SK-N-DZ (cell line): ENCODE data around the genes SRRM5, ZNF222, ZNF229 and ZNF180.

RAMPAGE:
- cytosol, long total RNA, result no peak
- nucleus, long total RNA, result no peak
Measured at GRCh38 chr19:43331322-43331793, 22.1 kb upstream of the CD177 start.

GRCh38 chr19:43362052-43362302 lies 8.5 kb downstream of the CD177 start:
RAMPAGE:
- cytosol, long total RNA, result no peak
- nucleus, long total RNA, result no peak

RAMPAGE:
- cytosol, long total RNA, result no peak
- nucleus, long total RNA, result no peak
Measured at GRCh38 chr19:43455545-43455986, 9.8 kb downstream of the LYPD3 start.

DNA sequence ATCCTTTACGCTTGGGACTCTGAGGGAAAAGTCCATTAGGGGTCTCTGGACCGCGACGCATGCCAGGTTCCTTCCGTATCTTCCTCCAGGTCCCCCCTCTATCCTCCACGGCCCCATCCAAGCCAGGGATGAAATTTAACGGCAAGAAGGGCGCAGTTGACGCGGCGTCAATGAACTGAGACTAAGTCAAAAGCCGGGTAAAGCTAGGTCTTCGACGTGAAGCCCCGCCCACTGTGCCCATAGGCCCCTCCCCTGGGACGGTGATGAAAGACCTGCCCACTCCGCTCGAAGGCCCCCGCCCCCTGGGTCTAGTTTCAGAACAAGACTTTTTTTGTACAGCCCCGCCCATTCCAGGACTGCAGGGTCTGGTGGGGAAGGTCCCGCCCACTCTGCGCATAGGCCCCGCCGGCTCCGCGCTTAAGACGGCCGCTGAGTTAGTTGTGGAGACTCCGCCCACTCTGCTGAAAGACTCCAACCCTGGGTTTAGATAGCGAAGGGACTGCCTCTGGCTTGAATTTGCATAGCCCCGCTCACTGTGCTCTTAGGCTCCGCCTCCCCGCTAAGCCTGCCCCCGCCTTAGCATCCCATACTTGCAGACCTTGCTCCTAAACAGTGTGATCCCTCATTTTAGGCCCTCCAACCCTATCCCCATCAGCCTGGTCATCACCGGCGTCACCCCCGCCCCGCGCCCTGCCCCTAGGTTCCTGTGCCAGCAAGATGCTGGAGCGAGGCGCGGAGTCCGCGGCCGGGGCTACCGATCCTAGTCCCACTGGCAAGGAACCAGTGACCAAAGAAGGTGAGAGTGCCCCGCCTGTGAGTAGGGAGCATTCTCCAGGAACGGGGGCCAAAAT lies 943 bp downstream of the ZNF575 start:
RAMPAGE:
- cytosol, long total RNA, result no peak
- nucleus, long total RNA, result no peak

DNA sequence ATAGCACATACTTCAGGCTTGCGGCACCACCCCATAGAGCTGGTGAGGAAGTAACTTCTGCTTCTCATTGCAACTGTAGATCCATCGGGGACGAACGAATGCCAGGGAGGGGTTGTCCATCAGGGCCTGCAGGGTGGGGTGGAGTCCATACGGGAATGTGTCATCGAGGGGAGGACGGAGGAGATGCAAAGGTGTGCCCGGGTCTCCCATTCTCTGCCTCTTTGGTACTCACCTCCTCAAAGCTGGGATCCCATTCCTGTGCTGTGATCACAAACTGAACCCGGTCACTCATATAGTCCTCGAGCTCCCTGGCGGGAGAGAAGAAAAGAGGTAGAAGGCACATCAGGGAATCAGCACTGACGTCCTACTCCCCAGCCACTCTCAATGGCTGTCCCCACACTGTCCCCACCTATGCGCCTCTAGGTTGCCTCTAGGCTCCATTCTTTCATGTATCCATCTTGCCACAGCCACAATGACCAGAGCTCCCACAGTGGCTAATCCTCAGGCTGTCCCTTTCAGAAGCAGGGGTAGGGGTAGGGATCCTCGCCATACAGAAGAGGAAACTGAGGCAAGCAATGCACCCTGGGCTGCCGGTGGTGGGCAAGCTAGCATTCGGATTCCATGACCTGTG lies 10.5 kb downstream of the ZNF575 start:
RAMPAGE:
- cytosol, long total RNA, result no peak
- nucleus, long total RNA, result no peak

DNA sequence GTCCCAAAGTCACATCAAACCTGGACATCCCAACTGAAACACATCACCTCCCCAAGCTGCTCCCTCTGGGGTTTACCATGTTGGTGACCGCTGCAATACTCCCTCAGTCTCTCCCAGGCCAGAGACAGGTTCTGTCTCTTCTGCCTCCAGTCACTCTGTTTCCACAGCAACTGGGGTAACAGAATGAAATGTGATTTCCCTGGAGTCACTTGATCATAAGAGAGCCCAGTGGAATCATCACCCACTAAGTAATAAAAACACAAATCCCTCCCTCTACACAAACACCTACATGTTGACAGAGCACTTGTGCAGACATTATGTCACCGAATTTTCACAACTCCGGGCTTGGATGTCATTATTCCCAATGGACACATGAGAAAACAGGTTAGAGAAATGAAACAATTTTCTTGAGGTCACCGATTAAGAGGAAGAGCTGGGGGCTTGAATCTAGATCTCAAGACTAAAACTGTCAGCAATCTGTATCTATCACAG lies 3.3 kb downstream of the XRCC1 start:
RAMPAGE:
- cytosol, long total RNA, result no peak
- nucleus, long total RNA, result no peak

DNA sequence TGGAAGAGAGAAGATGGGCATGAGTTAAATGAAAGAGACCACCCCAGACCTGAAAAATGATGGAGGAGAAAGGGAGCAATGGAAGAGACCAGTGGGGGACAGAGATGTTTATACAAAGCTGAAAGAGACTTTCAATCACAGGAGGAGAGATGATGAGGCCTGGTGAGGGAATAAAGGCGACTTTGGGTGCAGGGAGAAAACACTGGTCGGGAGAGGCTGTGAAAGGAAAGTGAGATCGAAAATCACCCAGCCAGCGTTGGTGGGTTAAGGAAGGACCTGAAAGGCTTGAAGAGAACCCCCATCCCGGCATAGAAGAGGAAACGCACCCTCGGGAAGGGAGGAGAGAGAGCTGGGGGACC lies 4.3 kb downstream of the PINLYP start:
RAMPAGE:
- cytosol, long total RNA, result no peak
- nucleus, long total RNA, result no peak

GRCh38 chr19:43586147-43586697 lies 9.7 kb downstream of the IRGQ start:
RAMPAGE:
- cytosol, long total RNA, result no peak
- nucleus, long total RNA, result no peak

DNA sequence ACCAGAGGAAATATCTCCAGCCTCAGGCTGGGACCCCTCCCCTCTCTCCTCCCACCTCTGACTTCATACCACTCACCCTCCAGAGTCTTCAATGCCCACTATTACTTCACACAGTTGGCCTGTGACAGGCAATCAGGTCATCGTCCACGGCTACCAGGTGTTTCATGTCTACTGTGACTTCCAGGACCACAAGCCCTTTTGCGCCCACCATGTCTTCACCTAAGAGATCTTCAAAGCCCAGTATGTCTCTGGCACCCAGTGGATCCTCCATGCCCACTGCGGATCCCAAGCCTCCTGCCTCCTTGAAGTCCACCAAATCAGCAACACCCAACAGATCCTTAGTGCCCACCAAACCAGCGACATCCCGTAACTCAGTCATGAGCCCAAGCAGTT lies at the start of gene SRRM5:
Gene SRRM5, plus strand, starts transcription at position 176 of the 393 bp plus-strand sequence.
RAMPAGE:
- cytosol, long total RNA, result no peak
- nucleus, long total RNA, result no peak

DNA sequence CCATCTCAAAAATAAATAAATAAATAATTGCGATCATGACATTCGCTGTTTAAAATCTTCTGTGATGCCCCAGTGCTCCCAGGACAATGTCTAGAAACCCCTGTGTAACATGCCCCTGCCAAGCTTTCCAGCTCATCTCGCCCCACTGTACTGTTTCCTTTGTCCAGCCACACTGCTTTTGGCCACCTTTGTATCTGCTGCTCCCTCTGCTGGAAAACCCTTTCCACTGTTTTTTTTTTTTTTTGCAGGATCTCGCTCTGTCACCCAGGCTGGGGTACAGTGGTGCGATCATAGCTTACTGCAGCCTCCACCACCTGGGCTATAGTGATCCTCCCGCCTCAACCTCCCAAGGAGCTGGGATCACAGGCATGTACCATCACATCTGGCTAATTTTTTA lies 7.5 kb downstream of the PLAUR start:
RAMPAGE:
- cytosol, long total RNA, result no peak
- nucleus, long total RNA, result no peak

DNA sequence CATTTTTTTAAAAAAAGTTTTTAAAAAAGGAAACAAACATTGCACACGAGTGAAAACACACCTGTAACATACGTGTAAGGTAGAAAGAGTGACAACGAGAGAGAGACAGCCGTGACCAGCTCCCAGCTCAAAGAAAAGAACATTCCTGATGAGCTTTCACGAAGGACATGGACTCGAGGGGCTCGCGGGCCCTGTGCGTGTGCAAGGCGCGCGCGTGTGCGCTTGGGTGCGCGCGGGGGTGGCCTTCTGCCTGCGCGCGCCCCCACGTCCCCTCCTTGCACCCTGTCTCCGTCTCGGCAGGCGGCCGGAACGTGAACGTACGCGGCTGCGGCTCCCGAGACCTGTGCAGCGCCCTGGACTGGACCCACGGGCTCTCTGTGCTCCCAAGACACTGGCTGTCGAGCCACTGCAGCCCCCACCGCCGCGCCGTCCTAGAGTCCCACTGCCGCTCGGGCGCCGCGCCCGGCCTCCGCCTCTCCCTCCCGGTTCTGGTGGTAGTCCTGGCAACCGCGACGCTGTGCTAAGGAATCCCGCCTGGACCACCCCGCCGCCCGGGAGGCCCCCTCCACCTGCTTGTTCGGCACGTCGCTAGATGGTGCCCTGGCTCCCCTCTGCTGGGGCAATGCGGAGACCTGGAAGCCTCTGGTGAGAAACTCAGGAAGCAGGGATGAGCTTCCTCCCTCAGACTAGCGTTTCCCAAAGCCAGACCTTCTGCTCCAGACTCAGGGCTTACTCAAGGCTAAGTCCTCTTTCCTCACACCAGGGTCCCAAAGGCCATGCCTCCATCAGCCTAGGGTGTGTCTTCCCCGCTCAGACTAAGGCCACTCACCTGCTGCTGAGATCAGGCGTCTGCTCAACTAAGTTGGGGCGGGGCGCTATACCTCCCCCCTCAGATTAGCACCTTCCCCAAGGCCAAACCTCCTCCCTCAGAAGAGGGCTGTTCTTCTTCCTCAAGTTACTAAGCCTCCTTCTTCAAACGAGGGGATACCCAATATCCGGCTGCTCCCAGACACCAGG lies 16.3 kb upstream of the IRGC start:
RAMPAGE:
- cytosol, long total RNA, result no peak
- nucleus, long total RNA, result no peak

DNA sequence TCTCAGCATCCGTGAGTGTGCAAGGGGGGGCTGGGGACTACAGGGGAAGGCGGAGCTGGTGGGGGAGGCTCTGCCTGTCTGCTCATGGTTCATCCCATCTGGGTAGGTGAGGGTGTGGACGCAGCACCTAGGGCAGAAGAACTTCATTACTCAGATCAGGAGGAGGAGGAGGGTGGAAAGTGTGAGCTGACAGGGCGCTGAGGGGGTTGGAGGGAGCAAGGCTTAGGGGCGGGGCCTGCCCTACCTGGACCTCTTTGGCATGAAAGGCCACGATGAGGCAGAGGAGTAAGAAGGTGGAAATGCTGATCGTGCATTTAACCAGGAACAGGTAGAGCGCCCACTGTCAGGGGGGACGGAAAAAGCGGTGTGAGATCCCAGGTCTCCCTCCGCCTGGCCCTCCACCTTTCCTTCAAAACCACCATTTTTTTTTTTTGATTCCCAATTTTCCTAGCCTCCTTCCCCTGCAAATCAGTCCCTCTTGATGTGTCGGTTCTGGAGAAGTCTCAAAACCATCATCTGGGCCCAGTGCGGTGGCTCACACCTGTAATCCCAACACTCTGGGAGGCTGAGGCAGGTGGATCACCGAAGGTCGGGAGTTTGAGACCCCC lies 4.4 kb downstream of the KCNN4 start:
RAMPAGE:
- cytosol, long total RNA, result no peak
- nucleus, long total RNA, result no peak

DNA sequence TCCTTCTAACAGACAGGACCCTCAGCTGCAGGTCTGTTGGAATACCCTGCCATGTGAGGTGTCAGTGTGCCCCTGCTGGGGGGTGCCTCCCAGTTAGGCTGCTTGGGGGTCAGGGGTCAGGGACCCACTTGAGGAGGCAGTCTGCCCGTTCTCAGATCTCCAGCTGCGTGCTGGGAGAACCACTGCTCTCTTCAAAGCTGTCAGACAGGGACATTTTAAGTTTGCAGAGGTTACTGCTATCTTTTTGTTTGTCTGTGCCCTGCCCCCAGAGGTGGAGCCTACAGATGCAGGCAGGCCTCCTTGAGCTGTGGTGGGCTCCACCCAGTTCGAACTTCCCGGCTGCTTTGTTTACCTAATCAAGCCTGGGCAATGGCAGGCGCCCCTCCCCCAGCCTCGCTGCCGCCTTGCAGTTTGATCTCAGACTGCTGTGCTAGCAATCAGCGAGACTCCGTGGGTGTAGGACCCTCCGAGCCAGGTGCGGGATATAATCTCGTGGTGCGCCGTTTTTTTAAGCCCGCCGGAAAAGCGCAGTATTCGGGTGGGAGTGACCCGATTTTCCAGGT lies 17.2 kb downstream of the ZNF404 start:
RAMPAGE:
- cytosol, long total RNA, result no peak
- nucleus, long total RNA, result no peak

RAMPAGE:
- cytosol, long total RNA, result start-site peak on the plus strand at chr19:44025283-44025448, 89 and 50 reads in 2 replicates
- nucleus, long total RNA, result no peak
Measured at GRCh38 chr19:44024894-44026251, at the start of gene ZNF222. ZNF222 (plus strand) TSS chr19:44025379.

RAMPAGE:
- cytosol, long total RNA, result no peak
- nucleus, long total RNA, result no peak
Measured at GRCh38 chr19:44052244-44052496, 334 bp downstream of the ZNF223 start.

DNA sequence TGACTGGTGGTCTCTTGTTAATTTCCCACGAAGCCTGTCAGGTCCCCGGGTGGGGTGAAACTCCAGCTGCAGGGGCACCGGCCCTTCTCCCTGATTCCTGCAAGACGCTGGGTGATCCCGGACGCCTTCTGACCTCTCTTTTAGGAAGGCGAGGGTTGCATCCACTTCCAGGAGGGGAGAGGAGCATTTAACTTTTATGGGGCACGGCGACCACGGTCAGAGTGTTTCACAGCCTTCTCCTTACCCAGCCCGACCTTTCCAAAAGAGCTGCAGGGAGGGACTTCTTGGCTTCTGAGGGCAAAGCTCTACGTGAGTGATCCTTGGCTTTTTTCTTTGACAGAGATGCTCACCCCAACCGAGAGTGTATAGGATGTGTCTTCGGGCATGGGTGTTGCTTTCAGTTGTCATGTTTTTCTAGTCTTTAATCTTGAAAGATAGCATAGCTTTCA lies 730 bp downstream of the ZNF225 start:
RAMPAGE:
- cytosol, long total RNA, result no peak
- nucleus, long total RNA, result no peak

RAMPAGE:
- cytosol, long total RNA, result no peak
- nucleus, long total RNA, result no peak
Measured at GRCh38 chr19:44235500-44236261, 23.3 kb downstream of the ZNF227 start.

GRCh38 chr19:44410108-44410394 lies 8.6 kb upstream of the ZNF285 start:
RAMPAGE:
- cytosol, long total RNA, result no peak
- nucleus, long total RNA, result no peak

RAMPAGE:
- cytosol, long total RNA, result start-site peak on the minus strand at chr19:44448430-44448481, 63 and 43 reads in 2 replicates
- nucleus, long total RNA, result start-site peak on the minus strand at chr19:44448444-44448475, 148 and 44 reads in 2 replicates
Measured at GRCh38 chr19:44447728-44448862, at the start of gene ZNF229. ZNF229 (minus strand) TSS chr19:44448472.

RAMPAGE:
- cytosol, long total RNA, result start-site peak on the minus strand at chr19:44500215-44500236, 54 and 30 reads in 2 replicates; start-site peak on the minus strand at chr19:44500513-44500522, 75 and 62 reads in 2 replicates
- nucleus, long total RNA, result start-site peak on the minus strand at chr19:44500207-44500220, 27 and 14 reads in 2 replicates; start-site peak on the minus strand at chr19:44500518-44500526, 98 and 17 reads in 2 replicates
Measured at GRCh38 chr19:44499853-44501044, at the start of gene ZNF180. ZNF180 (minus strand) TSS chr19:44500522.